Occipital lobe (tissue), 2 donors: Measurements from ENCODE around the genes EMD, CTAG1A and RAB39B.

DNA sequence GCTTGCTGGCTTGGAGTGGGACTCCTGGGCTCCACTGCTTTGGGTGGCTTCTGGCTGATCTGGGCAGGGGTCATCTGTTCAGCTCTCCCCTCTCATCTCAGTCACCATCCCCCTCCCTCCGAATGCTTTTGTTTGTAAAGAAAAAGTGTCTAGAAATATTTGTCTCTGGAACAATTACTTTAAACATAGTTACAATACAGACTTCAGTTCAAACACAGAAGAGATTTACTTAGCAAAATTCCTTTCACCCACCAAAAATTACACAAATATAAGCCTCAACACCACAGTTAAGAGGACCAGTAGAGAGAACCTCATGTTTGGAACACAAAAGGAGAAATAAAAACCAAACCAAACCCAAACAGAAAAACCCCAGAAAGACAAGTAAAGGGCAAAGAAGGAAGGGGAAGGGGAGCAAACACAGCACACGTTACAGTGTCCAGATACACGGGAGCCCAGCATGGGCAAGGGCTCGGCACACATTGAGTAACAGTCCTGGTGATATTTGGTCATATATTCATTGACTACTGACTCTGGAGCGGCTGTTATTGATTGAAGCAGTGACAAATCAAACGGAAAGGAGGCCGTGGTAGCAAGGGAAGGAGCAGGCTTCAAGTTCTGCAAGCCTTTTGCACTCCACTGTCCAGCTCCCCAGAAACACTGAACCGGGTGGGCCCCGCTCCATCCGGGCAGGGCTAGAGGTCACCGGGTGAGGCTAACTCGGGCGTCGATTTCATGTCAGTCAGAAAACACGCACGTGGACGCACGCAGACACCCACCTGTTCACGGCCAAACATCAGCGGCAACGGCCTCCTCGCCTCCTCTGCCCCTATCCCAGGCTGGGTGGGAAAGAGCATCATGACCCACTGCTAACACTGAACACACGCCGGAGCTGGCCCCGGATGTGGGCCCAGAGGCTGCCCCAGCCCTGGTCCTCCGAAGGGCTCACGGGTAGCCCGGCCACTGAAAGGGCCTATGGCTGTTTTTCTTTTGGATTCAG is 3.6 kb upstream of the IRAK1 start:
- RAMPAGE, long total RNA: no peak

- RAMPAGE, long total RNA: no peak
These were observed 1.2 kb upstream of the EMD start for GRCh38 chrX:154377872-154378405.

DNA sequence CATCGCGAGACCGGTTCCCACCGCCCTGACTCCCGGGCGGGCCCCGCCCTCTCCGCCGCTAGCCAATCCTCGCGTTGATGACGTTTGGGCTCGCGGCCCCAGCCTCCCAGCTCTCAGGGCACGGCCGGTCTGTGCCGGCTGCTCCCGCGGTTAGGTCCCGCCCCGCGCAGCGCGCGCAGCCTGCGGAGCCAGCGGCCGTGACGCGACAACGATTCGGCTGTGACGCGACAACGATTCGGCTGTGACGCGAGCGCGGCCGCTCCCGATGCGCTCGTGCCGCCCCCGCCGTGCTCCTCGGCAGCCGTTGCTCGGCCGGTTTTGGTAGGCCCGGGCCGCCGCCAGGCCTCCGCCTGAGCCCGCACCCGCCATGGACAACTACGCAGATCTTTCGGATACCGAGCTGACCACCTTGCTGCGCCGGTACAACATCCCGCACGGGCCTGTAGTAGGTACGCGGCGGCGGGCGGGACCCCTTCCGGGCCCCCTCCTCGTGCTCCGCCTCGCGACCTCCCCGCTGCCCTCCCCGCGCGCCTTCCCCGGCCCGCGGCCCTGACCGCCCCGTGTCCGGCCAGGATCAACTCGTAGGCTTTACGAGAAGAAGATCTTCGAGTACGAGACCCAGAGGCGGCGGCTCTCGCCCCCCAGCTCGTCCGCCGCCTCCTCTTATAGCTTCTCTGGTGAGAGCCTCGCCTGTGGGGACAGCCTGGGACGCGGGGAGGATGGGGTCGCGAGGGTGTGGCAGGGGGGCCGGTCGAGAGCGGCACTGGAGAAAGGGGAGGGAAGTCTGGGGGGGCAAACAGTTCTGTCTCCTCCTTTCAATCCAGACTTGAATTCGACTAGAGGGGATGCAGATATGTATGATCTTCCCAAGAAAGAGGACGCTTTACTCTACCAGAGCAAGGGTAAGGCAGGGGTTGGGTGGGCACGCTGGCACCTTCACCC is at the start of gene EMD:
TSS of gene EMD (plus strand) at position 178 of the 942 bp plus-strand sequence.
- RAMPAGE, long total RNA: no peak

- RAMPAGE, long total RNA: no peak
These were observed 2.3 kb downstream of the EMD start for GRCh38 chrX:154381124-154381994.

GRCh38 chrX:154399546-154400398 is 1.6 kb downstream of the RPL10 start:
- RAMPAGE, long total RNA: no peak

GRCh38 chrX:154465579-154466643 is 7.8 kb downstream of the PLXNA3 start:
- RAMPAGE, long total RNA: no peak

DNA sequence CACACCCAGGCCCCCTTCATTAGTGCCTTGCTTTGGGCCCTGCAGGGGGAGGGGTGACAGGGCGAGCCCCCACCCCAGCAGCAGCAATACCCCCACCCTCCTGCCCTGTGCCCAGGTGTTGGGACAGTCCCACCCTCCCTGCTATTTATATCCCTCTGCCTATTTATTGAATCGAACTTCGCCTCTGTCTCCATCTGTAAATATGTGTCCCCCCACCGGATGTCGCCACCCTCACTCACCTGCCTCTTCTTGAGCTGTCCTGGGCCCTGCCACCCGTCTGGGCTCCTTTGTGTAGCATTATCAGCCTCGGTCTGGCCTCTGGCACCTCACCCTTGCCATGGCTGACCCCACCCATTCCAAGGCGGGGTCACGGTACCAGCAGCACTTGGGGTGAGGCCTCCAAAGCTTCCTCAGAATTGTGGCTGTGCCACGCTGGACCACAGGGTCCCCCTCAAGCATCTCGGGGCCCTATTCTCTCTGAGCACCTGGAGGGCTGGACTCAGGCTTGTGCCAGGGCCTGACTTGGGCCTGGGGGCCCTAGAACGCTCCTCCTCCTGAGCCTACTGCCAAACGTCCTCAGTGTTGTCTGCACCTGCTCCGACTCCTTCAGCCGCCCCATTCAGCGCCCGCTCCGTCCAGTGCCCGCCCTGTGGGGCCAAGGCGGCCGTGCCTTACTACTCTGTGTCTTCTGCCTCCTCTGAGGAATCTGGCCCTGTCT is 6.1 kb downstream of the LAGE3 start:
- RAMPAGE, long total RNA: no peak

- RAMPAGE, long total RNA: no peak
These were observed 895 bp downstream of the FAM3A start for GRCh38 chrX:154515090-154515584.

DNA sequence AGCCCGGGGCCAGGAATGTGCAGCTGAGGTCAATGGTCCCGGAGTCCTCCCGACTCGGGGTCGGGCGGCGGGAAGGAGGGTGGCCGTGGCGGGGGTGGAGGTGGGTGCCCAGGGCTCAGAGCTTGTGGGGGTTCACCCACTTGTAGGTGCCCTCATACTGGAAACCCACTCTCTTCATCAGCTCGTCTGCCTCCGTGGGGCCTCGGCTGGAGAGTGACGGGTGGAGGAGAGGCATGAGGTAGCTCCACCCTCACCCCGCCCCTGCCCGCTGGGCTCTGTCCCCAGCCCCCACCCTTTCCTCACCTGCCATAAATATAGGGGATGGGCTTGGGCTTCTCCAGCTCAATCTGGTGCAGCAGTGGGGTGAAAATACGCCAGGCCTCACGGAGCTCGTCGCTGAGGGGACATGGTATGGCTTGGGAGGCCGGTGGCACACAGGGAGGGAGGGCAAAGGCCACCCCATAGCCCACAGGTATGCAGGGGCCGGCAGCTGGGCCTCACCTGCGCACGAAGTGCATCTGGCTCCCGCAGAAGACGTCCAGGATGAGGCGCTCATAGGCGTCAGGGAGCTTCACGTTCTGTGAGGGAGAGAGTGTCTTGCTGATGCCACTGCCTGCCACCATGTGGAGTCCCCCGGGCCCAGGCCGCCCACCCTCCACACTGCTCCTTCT is 14.6 kb downstream of the G6PD start:
- RAMPAGE, long total RNA: no peak

DNA sequence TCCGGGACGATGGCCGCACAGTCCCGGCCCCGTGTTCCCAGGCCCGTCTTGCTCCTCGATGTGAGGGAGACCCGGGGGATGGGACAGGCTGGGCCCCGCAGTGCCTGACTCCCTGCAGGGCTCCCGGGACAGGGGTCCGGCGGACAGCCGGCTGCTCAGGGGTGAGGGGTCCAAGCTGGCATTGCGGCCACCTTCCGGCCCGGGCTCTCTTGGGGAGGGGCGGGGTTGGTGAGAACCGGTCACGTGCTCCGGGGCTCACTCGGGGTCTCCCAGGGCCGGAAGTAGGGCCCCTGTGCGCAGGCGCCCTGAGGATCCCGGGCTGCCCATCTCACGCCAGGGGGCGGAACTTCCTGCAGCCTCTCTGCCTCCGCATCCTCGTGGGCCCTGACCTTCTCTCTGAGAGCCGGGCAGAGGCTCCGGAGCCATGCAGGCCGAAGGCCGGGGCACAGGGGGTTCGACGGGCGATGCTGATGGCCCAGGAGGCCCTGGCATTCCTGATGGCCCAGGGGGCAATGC is at the start of gene CTAG1A:
TSS of gene CTAG1A (plus strand) at position 351 of the 516 bp plus-strand sequence.
- RAMPAGE, long total RNA: no peak

- RAMPAGE, long total RNA: no peak
These were observed 15.3 kb downstream of the GAB3 start for GRCh38 chrX:154735501-154736103.

GRCh38 chrX:154748921-154749839 is 1.7 kb downstream of the GAB3 start:
- RAMPAGE, long total RNA: no peak

DNA sequence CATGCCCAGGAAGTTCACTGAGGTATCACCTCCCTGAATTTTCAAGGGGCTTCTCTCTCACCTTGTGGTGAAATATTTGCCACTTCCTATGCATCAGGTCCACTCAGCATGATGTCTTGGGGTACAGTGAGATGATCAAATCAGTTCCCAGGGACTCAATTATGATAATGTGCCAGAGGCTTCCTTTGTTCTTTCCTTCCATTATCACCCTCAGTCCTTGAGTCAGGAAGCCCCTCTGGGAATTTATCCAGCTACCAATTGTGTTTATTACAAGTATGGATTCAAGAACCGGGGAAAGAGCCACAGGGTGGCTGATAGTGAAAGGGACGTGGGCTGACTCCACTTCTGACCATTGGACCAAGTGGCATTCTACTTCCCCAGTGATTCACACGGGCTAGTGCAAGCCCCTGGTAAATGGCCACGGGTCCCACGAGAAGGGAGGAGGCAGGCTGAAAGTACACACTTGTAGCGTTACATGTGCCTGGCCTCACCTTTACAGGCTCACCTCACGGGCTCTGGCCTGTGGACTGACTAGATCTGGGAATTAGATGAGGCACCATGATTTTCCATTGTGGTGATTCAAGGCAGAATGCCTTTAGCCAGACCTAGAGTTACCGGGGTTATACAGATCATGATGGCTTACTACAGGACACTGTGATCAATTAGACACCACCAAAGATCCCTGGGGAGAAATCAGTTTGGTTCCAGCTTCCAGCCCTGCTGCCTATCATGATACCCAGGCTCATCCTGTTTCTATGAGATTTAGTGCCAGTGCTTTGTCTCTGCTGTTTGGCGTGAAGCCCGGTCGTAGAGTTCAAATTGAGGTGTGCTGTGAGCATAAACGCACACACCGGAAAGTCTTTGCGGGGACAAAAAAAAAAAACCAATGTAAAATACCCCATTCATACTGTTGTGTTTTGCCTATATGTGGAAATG is 1.0 kb upstream of the DKC1 start:
- RAMPAGE, long total RNA: no peak

GRCh38 chrX:154988832-154989251 is 33.7 kb downstream of the F8 start:
- RAMPAGE, long total RNA: no peak

- RAMPAGE, long total RNA: no peak
These were observed at the start of gene RAB39B for GRCh38 chrX:155263759-155264745. TSS of gene RAB39B (minus strand) at chrX:155264491.